Subcutaneous preadipocyte (primary cell): ENCODE measurements around a stretch of chr15.

- CAGE, long polyA plus RNA: no peak
Observed at GRCh38 chr15:37091825-37092463, 8.4 kb downstream of the MEIS2 start.

- CAGE, long polyA plus RNA: no peak
Observed at GRCh38 chr15:37093462-37094000, 6.8 kb downstream of the MEIS2 start.

- CAGE, long polyA plus RNA: no peak
Observed at GRCh38 chr15:37098523-37098892, 1.8 kb downstream of the MEIS2 start.

- CAGE, long polyA plus RNA: no peak
Observed at GRCh38 chr15:37104043-37104784, 3.9 kb upstream of the MEIS2 start.

- CAGE, long polyA plus RNA: no peak
Observed at GRCh38 chr15:37109210-37109921, 9.0 kb upstream of the MEIS2 start.

GRCh38 chr15:37122494-37122967 is 22.2 kb upstream of the MEIS2 start:
- CAGE, long polyA plus RNA: no peak

- CAGE, long polyA plus RNA: no peak
Observed at GRCh38 chr15:37206604-37207120, 106.3 kb upstream of the MEIS2 start.

DNA sequence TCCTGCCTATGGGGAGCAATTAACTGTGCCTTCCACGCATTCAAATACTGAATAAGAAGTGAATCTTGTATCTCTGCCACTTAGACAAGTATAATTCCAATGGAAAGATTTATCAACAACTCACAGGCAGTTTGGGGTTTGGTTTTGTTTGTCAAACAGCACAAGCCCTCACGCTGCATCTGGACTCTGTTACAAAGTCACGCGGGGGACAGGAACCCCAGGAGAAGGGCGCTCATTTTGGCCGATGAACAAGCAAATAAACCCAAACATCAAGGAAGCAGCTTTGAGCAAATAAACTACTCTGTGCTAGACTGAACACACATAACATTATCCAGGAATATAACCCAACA is 61.7 kb upstream of the TMCO5A start:
- CAGE, long polyA plus RNA: no peak

- CAGE, long polyA plus RNA: no peak
Observed at GRCh38 chr15:38072510-38073476, 138.4 kb downstream of the TMCO5A start.

DNA sequence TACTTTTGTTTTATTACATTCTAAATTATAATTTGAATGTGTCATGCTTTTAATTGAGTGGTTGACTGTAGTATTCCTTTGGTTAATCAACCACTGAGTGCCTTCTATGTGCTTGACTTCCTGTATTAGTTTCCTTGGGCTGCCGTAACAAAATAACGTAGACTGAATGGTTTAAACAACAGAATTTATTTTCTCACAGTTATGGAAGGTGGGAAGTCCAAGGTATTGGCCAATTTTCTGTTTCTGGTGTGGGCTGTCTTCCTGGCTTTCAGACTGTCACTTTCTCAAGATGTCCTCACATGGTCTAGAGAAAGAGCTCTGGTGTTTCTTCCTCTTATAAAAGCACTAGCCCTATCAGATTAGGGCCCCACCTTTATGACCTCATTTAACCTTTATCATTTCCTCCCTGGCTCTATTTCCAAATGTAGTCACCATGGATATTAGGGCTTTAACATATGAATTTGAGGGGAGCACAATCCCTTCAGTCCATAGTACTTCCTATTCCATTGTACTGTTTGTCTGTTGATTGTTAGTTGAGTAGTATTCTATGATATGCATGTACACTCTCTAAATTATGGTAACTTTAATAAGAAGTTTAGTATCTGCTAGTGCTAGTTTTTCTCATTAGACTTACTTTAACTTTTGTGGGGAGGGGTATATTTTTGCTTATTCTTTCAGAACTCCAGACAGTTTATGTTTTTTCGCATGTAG is 54.7 kb downstream of the SPRED1 start:
- CAGE, long polyA plus RNA: no peak

- CAGE, long polyA plus RNA: no peak
Observed at GRCh38 chr15:38401763-38402152, 52.2 kb upstream of the FAM98B start.

- CAGE, long polyA plus RNA: no peak
Observed at GRCh38 chr15:38651737-38652232, 87.2 kb upstream of the RASGRP1 start.

- CAGE, long polyA plus RNA: no peak
Observed at GRCh38 chr15:38696145-38696862, 131.7 kb upstream of the RASGRP1 start.

GRCh38 chr15:39195783-39196335 is 385.0 kb upstream of the THBS1 start:
- CAGE, long polyA plus RNA: no peak

- CAGE, long polyA plus RNA: no peak
Observed at GRCh38 chr15:39301569-39302226, 279.2 kb upstream of the THBS1 start.

- CAGE, long polyA plus RNA: no peak
Observed at GRCh38 chr15:39468219-39468886, 112.5 kb upstream of the THBS1 start.

- CAGE, long polyA plus RNA: no peak
Observed at GRCh38 chr15:39584767-39585145, 3.9 kb downstream of the THBS1 start.

GRCh38 chr15:39598175-39598951 is 17.5 kb downstream of the THBS1 start:
- CAGE, long polyA plus RNA: no peak

DNA sequence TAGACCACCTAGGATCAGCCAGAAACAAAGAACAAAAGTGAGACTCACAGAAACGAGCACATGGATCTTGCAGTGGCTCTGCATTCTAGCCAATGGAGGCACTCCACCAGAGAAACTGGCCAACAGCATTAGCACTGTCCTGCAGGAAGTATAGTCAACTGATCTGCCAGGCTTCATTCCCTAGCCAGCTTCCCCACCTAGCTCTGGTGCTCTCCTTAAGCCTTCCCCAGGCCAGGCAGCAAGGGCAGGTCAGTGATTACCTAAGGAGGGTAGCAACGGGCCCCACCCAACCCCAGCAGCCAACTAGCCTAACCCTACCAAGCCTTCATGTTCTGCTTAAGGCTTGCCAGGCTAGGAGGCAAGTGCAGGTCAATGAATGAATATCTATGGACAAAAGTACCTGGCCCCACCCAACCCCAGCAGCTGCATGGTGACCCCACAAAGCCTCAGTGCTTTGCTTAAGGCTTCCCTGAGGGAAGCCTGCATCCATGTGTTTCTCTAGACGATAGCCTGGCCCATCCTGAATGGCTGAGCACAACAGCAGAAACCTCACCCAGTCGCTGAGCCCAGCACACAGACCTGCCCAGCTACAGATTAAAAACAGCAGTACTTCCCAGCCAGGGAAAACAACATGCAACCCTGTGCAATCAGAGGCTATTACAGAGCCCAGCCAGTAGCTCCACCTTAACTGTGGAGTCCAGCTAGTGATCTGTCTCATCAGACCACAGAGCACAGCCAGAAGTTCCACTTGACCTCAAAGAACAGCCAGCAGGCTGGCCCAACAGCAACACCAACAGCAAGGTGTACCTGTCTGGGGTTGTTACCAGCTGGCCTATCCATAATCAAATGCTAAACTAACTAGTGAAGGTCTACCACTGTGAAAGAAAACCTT is 28.5 kb downstream of the THBS1 start:
- CAGE, long polyA plus RNA: no peak

GRCh38 chr15:40084582-40085015 is 24.1 kb downstream of the BMF start:
- CAGE, long polyA plus RNA: no peak